Metastatic Breast Carcinoma in the Brain (tissue), 10 donors: ENCODE data around the genes PKP3, CDHR5, RPLP2 and CRACR2B.

DNA sequence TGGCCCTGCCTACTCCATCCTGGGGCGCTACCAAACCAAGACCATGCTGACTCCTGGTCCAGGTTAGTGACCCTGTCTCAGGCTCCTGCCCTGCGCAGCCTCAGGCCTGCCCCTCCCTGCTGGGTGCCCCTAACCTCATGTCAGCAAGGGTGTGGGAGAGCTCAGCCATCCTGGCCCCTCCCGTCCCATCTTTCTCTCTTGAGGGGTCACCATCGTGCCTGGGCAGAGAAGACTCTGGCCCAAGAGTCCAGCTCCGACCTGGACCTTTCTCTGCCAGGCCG, 1.1 kb downstream of the ODF3 start:
- PRO-cap, 10 experiments, result no peak in any of the 10 experiments

DNA sequence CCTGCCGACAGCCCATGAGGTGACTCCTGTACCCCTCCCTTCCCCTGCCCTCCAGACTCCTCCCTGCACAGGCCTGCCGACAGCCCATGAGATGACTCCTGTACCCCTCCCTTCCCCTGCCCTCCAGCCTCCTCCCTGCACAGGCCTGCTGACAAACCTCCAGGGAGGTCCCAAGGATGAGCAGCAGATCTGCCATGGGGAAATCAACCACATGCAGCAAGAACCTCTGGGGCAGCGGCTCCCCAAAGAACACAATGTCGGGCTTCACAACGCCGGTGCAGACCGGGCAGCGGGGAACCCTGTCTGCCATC, 12.3 kb downstream of the SIRT3 start:
- PRO-cap, 10 experiments, result no peak in any of the 10 experiments

DNA sequence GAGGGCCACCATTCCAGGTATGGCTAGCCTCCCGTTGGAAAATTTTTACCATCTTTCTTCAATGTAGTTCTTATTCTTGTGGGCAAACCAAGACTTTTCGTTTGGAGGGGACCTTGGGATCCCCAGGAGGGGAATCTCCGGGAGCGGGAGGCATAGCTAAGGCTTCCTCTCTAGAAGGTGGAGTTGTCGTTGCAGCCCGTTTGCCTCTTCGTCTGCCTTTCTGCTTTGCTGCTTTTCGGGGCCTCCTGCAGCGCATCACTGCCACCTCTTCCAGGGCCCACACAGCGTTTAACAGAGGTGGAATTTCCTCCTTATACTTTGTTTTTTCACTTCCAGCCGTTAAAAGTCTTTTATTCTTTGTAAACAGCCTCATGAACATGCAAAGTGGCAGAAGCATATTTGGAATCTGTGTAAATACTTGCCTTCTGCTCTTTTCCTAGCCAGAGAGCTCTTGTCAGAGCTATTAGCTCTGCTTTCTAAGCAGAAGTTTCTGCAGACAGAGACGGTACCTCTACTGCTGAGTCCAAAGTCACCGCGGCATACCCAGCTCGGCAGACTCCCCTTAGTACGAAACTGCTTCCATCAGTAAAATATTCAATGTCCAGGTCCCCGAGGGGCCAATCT, 3.6 kb upstream of the IFITM3 start:
- PRO-cap, 10 experiments, result no peak in any of the 10 experiments

GRCh38 chr11:393851-394454, at the start of gene PKP3:
PKP3 (plus strand) TSS chr11:394209.
- PRO-cap, 10 experiments, result peak in 10 of 10 experiments; most common plus-strand start chr11:394209 (in 4); most common minus-strand start chr11:394088 (in 8)

DNA sequence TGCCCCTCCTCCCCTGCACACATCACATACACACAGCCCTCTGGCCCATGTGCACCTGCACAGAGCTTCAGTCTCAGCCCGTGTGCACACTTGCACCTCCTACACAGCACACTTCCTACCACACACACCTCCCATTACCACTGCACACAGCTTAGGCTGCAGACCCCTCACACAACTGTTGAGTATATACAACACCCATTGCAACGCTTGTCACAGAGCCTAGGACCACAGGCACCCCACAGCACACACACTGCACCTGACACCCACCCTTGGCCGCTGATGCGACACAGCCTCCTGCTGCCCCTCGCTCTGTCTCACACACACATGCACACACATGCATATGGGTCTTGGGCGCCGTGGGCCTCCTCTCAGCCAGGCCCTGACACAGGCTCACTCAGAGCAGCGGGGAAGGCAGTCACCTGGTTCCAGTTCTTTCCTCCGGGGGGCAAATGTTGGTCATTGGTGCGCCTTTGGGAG, 357 bp downstream of the SIGIRR start:
- PRO-cap, 10 experiments, result no peak in any of the 10 experiments

DNA sequence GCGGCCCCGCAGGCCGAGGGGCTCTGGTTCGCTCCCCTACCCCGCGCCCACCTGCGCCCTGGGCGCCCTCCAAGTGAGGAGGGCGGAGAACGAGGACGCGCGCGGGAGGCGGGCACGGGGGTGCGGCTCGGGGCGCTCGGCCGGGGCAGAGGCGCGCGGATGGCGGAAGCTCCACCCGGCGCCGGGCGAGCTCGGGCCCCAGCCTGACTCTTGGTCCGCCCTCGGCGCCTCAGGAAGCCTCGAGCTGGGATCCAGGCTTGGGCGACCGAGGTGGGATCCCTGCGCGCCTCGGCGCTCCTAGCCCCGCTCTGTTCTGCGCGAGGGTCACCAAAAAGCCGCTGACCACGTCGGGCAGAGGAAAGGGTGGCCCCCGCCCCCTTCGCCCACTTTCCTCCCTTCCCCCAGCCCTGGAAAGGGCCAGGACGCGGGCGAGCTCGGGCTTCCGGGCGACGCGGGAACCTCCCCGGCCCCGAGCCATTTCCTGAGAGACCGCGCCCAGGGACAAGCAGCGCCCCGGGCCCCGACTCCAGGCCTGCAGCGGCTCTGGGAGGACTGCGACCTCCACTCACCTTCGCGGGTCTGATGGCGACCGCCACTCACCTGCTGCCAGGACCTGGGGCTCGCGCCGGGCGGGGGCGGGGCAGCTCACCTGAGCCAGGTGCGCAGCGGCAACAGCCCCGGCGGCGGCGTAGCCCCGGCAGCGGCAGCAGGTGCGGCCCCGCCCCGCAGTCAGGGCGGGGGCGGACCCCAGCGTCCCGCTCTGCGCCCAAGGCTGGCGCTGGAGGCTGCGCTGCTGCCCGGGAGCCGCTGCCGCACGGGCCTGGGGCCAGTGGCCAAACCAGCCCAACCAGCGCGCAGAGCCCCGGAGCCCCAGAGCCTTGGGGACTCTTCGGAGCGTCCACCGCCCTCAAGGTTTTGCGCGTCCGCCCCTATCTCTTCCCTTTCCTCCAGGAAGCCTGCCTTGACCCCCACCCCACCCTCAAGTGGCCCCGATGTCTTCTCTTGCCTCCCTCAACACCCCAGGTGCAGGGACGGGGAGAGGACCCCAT, 2.2 kb upstream of the SIGIRR start:
- PRO-cap, 10 experiments, result peak in 10 of 10 experiments; most common plus-strand start position 148 of the sequence (in 10); most common minus-strand start position 75 of the sequence (in 8)

DNA sequence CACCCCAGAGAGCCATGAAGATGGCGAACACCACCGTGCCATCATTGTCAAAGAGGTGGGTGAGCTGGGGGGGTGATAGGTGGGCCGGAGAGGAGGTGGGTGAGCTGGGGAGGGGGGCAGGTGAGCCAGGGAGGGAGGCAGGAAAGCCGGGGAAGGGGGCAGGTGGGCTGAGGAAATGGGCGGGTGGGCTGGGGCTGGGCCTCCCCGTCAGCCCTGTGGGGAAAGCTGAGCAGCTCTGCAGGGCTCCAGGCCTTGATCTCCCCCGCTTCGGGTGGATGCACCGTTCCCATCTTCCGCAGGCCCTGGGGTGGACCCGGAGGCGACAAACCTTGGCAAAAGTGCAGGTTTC, 12.1 kb downstream of the ANO9 start:
- PRO-cap, 10 experiments, result peak in 1 of 10 experiments; most common minus-strand start position 269 of the sequence (in 1)

DNA sequence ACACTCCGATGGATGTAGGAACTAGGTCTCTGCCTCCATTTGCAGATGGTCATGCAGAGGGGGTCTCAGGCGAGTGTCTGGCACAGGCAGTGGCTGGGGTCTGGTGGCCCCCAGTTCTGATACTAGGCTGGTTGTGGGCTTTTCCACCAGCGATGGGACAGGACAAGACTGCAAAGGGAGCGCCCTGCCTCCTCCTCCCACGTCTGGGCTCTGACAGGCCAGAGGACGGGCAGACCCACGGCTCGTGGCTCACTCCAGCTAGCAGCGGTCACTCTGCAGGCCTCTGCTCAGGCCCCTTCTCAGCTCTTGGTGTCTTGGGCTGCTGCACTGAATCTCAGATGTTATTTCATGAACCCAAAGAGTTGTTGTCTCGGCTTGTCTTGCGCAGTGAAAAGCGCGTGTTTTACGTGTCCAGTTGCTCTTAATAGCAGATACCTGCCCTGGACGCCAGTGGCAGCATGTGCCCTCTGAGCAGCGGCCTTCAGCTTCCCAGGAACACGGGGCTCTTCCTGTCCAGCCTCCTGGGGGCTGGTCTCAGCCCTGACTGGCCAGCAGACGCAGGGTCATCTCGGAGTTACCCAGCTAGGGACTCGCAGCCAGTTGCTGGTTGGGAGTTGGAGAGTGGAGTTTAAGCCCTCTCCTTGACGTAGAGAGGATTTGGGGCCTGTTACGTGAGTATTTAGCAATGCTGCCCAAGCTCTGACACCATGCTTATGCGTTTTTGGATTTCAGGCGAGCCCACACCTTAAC, 9.6 kb downstream of the PTDSS2 start:
- PRO-cap, 10 experiments, result no peak in any of the 10 experiments

- PRO-cap, 10 experiments, result peak in 4 of 10 experiments; most common plus-strand start chr11:460572 (in 3); most common minus-strand start chr11:460501 (in 3)
These were observed 10.4 kb downstream of the PTDSS2 start for GRCh38 chr11:460214-461079.

GRCh38 chr11:573029-573844, 3.0 kb upstream of the PHRF1 start:
- PRO-cap, 10 experiments, result peak in 1 of 10 experiments; most common plus-strand start chr11:573442 (in 1); most common minus-strand start chr11:573252 (in 1)

- PRO-cap, 10 experiments, result no peak in any of the 10 experiments
These were observed at the start of gene CDHR5 for GRCh38 chr11:624769-625950. CDHR5 (minus strand) TSS chr11:624955.

- PRO-cap, 10 experiments, result no peak in any of the 10 experiments
These were observed 16.7 kb downstream of the DRD4 start for GRCh38 chr11:653575-654307.

DNA sequence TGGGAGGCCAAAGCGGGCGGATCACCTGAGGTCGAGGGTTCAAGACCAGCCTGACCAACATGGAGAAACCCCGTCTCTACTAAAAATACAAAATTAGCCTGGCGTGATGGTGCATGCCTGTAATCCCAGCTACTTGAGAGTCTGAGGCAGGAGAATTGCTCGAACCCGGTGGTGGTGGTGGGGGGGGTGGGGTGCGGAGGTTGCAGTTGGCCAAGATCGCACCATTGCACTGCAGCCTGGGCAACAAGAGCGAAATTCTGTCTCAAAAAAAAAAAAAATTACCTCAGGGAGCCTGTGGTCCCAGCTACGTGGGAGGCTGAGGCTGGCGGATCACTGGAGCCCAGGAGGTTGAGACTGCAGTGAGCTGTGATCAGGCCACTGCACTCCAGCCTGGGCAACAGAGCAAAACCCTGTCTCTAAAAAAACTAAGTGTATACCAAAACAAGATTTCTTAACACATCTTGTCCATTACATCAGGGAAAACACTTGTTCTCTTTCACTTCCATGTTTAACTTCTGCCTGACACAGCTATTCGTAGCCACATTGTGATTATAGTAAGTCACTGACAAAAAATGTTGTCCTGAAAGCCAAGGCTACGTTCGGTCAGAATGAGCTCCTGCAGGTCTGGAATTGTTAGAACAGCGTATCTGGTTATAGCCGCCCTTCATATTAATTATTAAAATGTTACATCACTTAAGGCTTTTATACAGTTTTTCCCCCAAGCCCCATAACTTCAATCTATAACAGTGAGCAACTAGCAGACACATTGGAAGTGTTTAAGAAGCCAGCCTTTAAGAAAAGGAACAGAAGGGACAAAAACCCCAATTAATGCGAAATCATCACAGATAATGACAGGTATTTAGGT, 1.5 kb downstream of the TMEM80 start:
- PRO-cap, 10 experiments, result no peak in any of the 10 experiments

DNA sequence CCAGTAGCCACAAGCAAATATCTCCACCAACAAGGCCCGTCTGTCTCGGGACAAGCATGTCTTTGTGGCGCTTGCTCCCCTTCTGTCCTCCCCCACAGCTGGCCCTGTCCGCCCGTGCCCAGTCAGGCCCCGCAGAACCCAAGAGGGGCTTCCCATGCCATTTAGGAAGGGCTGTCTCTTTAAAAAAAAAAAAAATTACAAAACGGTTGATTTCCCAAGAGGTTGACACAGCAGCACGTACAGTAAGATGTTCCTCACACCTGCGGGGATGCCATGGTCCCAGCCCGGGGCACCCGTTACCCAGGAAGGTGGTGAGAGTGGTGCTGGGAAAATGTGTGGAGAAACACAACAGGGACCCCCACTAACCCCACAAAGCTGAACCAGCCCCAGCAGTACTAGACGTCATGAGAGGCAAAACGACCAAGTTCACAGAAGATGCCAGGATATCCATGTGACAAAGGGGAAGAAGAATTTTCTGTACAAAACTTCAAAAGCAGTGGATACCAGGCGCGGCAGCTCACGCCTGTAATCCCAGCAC, 17.5 kb upstream of the TALDO1 start:
- PRO-cap, 10 experiments, result no peak in any of the 10 experiments

- PRO-cap, 10 experiments, result no peak in any of the 10 experiments
These were observed 13.4 kb downstream of the GATD1 start for GRCh38 chr11:763985-764200.

GRCh38 chr11:791520-792644, 2.0 kb upstream of the CEND1 start:
- PRO-cap, 10 experiments, result no peak in any of the 10 experiments

DNA sequence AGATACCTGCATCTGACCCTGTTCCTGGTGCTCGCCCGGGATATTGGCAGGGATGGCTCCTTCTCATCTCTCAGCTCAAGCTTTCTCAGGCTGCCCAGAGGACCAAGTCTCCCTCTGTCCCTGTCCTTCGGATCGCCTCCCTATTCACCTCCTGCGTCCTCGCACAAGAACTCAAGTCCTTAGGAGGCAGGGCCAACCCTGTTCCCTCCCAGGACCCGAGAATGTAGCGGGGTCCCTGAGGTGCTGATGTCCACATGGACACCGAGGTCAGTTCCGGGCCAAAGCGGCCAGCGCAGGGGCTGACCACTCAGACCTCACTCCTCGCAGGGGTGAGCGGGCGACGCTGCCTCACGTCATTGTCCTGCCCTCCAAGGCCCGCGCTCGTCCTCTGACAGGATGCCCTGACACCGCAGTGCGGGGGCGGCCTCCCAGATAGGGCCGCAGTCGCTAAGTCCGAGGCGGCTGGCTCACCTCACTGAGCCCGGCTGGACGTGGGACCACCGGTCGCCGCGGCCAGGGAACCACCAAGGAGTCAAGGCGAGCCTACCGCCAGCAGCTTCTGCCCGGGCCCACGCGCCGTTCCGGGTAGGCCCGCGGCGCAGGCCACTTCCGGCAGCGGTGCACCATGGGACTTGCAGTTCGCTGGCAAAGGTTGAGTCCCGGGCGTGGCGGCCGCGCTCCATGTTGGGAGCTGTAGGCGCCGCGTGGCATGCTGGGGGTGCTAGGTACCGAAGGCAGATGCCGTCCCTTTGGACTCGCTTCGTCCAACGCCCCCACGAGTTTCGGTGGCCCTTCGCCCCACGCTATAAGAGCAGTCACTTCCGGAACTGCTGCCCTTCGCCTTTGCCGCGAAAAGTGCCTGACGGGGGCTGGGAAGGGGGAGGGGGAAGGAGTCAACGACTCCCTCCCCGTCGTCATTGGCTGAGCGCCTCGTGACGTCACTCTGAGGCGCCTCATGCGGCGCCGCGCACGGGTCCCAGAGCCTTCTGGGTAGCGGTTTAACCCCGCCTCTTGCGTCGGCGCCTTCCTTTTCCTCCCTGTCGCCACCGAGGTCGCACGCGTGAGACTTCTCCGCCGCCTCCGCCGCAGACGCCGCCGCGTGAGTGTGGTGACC, at the start of gene RPLP2:
Gene RPLP2, plus strand, starts transcription at position 1,027 of the 1,114 bp plus-strand sequence.
- PRO-cap, 10 experiments, result peak in 10 of 10 experiments; most common plus-strand start position 655 of the sequence (in 10); most common minus-strand start position 583 of the sequence (in 7)

GRCh38 chr11:827500-828355, at the start of gene CRACR2B:
CRACR2B (plus strand) TSS chr11:827919.
- PRO-cap, 10 experiments, result peak in 9 of 10 experiments; most common plus-strand start chr11:827960 (in 8); most common minus-strand start chr11:827799 (in 4)

DNA sequence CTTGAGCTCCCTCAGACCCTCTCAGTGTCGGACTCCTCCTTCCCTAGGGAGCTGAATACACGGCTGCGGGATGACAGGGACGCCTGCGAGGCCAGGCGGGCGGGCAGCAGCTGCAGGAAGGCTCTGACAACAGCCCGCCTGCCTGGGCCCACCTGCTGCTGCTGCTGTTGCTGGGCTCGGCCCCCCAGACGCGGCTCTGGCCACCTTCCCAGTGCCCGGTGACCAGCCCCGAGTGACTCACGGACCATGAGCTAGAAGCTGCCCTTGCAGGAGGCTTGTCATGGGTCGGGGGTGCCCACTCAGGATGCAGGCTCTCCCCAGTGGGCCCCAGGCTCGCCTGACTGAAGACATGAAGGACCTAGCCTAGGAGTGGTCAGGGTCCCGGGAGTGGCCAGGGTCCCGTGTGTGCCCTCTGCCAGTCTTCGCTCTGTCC, 1.2 kb upstream of the CD151 start:
- PRO-cap, 10 experiments, result peak in 1 of 10 experiments; most common plus-strand start position 281 of the sequence (in 1); most common minus-strand start position 198 of the sequence (in 1)

DNA sequence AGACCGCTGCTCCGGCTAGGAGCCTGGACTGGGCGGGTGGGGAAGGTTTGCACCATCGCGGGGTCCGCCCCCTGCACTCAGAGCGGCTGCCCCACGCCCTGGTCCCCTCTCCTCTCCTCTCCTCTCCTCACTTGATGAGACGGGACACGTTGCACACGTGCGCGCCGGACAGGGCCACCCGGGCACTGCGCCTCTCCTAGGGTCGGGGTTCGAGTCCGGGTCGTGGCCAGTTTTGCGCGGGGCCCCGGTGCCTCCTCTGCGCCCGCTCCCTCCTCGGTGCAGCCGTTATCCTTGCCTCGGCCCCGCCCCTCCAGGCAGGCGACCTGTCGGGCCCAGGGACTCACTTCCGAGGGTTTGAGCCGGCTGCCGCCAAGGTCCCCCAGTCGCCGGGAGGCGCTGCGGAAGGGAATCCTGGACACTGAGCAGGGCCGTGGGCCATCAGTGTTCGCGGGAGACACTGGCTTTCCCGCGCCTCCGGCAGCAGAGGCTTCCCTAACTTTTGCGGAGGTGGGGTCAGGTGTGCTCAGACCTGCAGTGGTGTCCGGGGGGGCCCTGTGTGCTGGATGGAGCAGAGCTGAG, 7.9 kb downstream of the TSPAN4 start:
- PRO-cap, 10 experiments, result no peak in any of the 10 experiments